ENCODE results near the genes ESPN and PHF13.

- PRO-cap, 3 experiments, result no peak in any of the 3 experiments
These were observed 324.4 kb downstream of the AJAP1 start for GRCh38 chr1:4978638-4979408.

GRCh38 chr1:5949149-5949834 lies 42.9 kb downstream of the NPHP4 start:
- PRO-cap, 3 experiments, result no peak in any of the 3 experiments

DNA sequence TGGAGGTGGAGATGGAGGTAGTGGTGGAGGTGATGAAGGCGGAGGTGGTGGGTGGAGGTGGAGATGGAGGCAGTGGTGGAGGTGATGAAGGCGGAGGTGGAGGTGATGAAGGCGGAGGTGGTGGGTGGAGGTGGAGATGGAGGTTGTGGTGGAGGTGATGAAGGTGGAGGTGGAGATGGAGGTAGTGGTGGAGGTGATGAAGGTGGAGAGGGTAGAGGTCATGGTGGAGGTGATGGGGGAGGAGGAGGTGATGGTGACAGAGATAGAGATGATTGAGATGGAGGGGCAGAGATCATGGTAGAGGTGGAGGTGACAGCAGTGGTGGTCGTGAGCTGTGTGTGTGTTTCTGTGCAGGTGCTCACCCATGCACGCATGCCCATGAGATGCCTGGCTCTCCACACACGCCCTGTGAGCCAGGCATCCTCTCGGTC lies 20.3 kb upstream of the NPHP4 start:
- PRO-cap, 3 experiments, result no peak in any of the 3 experiments

GRCh38 chr1:6035074-6035844 lies 10.4 kb upstream of the KCNAB2 start:
- PRO-cap, 3 experiments, result no peak in any of the 3 experiments

GRCh38 chr1:6200507-6201037 lies 1.2 kb upstream of the RPL22 start:
- PRO-cap, 3 experiments, result no peak in any of the 3 experiments

DNA sequence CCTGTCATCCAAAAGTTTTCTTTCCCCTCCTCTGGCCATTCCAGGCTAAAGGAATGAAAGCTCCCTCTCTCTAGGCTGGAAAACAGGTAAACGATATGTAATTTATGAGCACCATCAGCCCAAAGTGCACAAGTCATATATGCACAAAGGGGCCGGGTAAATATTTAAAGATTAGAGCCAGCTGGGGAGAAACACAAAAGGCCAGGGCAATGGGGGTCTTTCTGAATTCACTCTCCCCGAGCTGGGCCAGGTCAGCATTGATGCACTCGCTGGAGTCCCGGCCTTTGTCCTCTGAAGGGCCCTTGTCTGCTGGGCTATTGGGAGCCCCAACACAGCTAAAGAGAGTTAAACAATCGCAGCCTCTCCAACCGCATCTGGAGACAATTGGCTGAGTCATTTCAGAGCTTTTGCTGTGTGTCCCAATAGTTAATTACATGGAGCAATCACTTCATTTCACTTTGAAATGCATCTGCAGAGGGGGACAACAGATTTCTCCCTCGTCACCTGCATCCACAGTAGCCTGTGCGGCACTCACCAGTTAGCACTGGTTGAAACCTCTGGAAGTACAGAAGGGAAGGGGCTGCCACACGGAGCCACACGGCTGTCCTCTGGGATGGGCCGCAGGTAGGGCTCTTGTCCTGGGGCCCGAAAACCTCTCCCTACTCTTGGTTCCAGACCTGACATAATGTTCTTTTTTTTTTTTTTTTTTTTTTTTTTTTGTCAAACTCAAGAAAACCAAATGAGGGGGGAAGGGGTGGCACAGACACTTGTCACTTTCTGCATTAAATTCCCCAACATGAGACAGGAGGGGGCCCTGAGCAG lies 3.6 kb upstream of the HES3 start:
- PRO-cap, 3 experiments, result no peak in any of the 3 experiments

- PRO-cap, 3 experiments, result no peak in any of the 3 experiments
These were observed 10.7 kb upstream of the GPR153 start for GRCh38 chr1:6271525-6272110.

- PRO-cap, 3 experiments, result no peak in any of the 3 experiments
These were observed 33.2 kb upstream of the GPR153 start for GRCh38 chr1:6294067-6294488.

DNA sequence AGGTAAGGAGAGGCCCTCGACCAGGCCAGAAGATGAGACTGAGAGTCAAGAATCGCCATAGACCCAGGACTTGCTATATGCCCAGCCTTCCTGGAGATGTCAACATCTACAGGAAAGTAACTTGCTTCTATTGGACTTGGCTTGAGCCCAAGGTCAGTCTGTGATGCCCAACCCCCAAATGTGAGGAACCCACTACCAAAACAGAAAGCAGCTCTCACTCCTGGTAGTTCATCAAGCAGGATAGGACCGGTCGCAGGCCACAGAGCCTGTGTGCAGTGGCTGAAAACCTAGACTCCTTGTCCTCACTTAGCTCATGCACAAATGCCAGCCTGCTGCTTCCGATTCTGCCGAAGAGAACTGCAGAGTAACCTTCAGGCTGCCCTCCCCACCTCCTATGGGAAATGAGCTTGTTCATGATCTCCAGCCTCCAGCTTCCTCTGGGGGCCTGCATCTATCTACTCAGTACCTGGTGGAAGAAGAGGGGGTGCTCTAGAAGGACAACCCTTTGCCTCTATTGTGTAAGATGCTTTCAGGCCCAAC lies 1.4 kb downstream of the ACOT7 start:
- PRO-cap, 3 experiments, result peak in 1 of 3 experiments; most common plus-strand start position 226 of the sequence (in 1); most common minus-strand start position 79 of the sequence (in 1)

- PRO-cap, 3 experiments, result peak in 3 of 3 experiments; most common plus-strand start chr1:6424776 (in 3)
These were observed at the start of gene ESPN for GRCh38 chr1:6424115-6424855. ESPN (plus strand) TSS chr1:6424776.

- PRO-cap, 3 experiments, result no peak in any of the 3 experiments
These were observed 19.0 kb downstream of the TNFRSF25 start for GRCh38 chr1:6446759-6447631.

DNA sequence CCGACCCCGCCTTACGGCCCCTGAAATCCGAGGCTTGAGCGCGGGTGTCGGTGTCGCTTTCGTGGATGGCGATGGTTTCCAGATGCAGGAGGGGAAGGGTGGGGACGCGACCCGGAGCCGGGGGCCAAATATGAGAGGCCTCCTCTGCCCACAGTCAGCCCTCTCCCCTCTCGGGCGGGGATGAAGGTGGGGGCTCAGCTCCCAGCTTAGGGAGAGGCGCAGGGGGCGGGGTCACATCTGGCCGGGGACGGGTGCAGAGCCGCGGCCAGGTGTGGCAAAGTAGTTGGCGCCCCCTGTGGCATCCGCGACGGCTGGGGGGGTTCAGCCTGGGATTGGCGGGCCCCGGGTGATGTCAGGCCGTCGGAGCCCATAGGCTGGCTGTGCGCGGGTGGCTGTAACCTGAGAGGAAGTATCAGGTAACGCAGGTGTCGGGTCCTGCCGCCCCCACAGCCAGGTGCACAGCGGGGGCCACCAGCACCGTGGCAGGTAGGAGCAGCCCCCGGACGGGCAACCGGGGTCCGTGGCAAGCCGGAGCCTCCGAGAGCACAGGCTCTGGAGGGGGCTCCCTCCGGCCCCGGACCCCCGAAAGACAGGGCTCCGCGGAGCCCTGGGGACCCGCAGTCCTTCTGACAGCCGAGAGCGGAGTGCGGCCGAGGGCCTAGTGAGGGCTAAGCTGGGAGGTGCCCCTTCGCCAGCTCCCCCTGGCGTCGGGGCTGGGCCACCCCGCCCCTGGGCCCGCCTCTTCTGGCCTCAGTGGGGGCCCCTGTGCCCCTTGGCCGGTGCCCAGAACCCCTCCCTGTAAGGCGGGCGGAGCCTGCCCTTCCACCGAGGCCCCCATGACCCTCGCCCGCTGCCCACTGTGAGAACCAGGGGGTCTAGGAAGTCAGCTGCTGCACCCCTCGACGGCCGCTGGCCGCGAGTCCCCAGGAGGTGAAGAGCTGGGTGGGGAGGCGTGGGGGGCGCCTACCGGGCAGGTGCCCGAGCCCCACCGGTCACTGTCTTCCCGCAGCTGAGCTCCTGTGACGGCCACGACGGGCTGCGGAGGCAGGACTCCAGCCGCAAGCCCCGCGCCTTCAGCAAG lies 18.0 kb downstream of the TNFRSF25 start:
- PRO-cap, 3 experiments, result no peak in any of the 3 experiments

- PRO-cap, 3 experiments, result no peak in any of the 3 experiments
These were observed 9.4 kb upstream of the PLEKHG5 start for GRCh38 chr1:6500876-6501223.

GRCh38 chr1:6587262-6588574 lies 7.9 kb downstream of the ZBTB48 start:
- PRO-cap, 3 experiments, result no peak in any of the 3 experiments

DNA sequence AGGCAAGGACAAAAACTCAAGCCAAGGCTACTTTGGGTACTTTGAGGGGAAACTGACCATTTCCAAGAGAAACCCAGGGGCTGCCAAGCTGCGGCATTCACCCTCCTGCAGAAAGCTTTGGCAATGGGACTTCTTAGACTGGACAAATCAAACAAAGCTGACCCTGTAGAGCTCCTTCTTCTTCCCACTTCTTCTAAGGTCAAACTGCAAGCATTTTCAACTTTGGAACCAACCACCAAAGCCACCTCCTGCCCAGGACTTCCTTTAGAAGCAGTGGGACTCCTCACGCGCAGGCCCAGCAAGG lies 10.4 kb downstream of the KLHL21 start:
- PRO-cap, 3 experiments, result no peak in any of the 3 experiments

GRCh38 chr1:6602947-6603175 lies 192 bp upstream of the KLHL21 start:
- PRO-cap, 3 experiments, result peak in 3 of 3 experiments; most common plus-strand start chr1:6603104 (in 2)

- PRO-cap, 3 experiments, result peak in 3 of 3 experiments; most common plus-strand start chr1:6613755 (in 3); most common minus-strand start chr1:6614443 (in 1)
These were observed at the start of gene PHF13 for GRCh38 chr1:6613633-6614582. PHF13 (plus strand) TSS chr1:6613731.

- PRO-cap, 3 experiments, result no peak in any of the 3 experiments
These were observed 34.3 kb downstream of the DNAJC11 start for GRCh38 chr1:6667170-6667769.

DNA sequence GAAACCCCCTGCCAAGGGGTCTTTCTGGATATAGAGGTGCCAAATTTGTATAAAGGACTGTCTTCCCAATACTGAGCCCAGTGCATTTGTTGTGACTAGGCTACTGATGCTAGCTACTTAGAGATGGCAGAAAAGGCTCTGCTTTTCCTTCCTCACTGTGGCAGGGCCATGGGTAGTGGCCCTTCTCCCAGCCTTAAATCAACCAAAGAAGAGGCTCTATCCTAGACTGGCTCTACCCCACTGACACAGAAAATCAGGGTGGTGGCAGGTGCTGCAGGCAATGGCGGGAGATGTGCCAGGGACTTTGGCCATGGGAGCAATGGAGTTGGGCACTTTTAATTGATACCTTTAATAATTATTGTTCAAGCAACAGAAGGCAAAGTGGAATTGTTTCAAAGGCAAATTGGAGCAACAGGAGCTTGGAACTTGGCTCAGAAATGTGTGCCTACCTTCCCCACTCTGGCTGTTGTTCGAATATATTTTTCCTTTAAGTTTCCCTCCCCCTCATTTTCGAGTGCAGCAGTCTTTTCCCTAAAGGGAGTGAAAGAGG lies 121.1 kb downstream of the CAMTA1 start:
- PRO-cap, 3 experiments, result peak in 1 of 3 experiments; most common minus-strand start position 461 of the sequence (in 1)

DNA sequence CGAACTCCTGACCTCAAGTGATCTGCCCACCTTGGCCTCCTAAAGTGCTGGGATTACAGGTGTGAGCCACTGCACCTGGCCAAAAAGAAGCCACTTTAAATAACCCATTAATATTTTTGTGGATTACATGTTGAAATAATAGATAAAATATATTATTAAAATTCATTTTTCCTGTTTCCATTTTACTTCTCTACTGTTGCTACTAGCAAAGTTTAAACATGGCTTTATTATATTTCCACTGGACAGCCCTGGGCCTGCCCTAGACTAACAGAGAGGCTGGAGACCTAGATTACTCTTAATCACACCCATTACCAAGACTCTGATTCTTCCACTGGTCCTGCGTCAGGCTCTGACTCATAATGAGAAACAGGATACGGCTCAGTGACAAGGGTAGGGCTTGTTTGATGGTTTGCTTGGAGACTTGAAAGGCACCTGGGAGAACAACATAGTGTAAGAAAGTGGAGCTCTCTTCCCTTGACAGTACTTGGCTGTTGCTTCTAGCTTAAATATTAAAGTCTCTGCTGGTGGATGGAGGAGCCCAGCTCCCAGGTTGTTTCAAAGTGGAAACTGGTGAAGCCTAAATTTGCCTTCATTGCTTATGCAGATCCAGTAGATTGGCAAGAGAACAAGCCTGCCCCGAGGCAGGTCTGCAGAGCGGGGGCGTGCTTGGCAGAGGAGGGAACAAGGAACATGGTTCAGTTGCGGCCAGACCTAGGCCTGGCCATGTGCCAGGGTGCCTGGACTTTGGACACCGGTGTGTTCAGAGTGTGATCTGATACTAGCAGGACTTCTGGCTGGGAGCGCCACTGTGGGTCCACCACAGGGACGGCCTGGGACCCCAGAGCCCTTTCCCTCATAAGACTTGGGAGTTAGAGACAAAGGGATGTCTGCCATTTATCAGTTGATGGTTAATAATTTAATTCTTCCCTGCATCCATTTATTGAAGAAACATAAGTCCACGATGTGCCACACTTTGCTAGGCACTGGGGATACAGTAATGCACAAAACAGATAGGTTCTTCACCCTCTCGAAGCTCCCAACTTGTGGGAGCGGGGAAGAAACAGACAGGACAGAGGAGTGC lies 480.6 kb downstream of the CAMTA1 start:
- PRO-cap, 3 experiments, result peak in 1 of 3 experiments; most common plus-strand start position 784 of the sequence (in 1); most common minus-strand start position 562 of the sequence (in 1)